ENCODE data around the gene SSTR4.

- RRBS, result no CpG with 5 or more reads among the region's 5 CpGs
Measured at GRCh38 chr20:22763560-22764050, 179.2 kb upstream of the FOXA2 start.

DNA sequence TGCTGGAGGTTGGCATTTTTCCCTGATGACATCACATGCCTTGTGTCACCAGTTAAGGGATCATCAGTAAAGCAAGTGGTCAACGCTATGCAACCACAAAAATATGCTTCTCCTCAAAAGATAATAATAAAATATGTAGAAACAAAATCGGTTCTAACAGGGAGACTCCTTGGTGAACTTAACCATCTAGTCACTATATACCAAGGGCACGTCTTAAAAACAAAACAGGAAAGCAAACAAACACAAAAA, 211.7 kb upstream of the FOXA2 start:
- RRBS, result no CpG with 5 or more reads among the region's 3 CpGs

DNA sequence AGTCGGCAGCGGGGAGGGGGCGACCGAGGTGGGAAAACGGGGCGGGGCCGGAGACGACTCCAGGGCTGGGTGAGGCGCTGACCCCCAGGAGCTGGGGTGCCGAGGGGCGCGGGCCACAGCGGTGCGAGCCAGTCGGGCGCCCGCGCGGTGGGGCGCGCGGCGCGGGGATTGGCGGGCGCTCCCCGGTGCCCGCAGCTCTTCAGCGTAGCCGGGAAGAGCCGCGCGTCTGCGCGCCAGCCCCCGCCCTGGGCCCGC, at the start of gene SSTR4:
Gene SSTR4, plus strand, starts transcription at position 151 of the 255 bp plus-strand sequence.
- RRBS, result 59% methylated on average over 13 of the region's 37 CpGs

DNA sequence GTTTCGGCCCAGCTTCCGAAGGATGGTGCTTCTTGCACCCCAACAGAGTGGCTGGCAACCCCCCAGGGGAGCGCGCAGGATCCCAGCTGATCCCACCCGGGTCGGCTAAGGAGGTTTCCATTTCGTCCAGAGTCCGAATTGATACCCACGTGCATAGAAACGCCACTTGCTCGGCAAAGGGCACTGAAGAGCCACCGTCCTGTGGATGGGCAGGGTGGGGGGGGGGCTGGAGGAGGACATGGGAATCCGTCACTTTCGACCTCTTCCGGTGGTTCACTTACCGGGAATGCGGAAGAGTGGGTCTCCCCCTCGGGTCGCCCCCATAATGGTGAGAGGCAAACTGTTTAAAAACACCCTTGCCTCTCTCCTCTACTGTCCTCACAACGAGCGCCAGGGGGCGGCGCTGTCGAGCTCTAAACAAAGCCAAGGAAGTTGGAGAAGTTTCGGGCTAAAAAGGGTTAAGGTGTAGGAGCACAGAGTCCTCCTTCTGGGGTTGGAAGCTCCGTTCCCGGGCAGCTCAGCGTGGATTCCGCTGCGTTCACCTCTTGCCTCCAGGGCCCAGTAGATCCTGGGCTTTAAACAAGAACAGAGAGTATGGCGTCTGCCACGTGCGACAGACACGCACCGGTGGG, 1.2 kb upstream of the THBD start:
- RRBS, result 50% methylated on average over 9 of the region's 35 CpGs

- RRBS, result no CpG with 5 or more reads among the region's 8 CpGs
Measured at GRCh38 chr20:23082659-23083331, 3.3 kb downstream of the CD93 start.

DNA sequence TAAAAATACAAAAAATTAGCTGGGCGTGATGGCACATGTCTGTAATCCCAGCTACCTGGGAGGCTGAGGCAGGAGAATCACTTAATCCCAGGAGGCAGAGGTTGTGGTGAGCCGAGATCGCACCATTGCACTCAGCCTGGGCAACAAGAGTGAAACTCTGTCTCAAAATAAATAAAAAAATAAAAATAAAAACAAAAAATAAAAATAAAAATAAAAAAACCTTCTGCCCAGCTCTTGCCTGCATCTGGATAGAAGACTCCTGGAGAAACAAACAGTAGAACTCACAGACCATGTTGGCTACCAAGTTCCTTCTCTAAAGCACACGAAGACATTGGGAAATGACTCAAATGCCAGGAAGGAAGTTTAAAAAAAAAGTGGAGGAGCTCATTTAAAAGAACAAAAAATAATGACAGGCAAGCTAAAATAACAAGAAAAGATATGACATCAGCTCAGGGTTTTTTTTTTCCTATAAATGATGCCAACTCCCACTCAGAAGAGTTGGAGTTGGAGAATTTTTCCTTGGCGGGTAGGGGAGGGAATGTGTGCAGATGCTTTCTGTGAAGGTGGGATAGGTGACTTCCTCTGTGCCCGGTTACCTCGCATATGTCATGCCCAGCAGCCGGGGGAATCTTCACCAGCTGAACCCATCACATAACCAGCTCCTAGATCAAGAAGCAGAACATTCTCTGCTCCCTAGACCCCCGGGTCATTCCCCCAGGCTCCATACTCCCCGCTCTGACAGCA, 17.2 kb upstream of the CD93 start:
- RRBS, result 56% methylated on average over 2 of the region's 10 CpGs

GRCh38 chr20:23116712-23117466, 30.8 kb upstream of the CD93 start:
- RRBS, result no CpG with 5 or more reads among the region's 11 CpGs

DNA sequence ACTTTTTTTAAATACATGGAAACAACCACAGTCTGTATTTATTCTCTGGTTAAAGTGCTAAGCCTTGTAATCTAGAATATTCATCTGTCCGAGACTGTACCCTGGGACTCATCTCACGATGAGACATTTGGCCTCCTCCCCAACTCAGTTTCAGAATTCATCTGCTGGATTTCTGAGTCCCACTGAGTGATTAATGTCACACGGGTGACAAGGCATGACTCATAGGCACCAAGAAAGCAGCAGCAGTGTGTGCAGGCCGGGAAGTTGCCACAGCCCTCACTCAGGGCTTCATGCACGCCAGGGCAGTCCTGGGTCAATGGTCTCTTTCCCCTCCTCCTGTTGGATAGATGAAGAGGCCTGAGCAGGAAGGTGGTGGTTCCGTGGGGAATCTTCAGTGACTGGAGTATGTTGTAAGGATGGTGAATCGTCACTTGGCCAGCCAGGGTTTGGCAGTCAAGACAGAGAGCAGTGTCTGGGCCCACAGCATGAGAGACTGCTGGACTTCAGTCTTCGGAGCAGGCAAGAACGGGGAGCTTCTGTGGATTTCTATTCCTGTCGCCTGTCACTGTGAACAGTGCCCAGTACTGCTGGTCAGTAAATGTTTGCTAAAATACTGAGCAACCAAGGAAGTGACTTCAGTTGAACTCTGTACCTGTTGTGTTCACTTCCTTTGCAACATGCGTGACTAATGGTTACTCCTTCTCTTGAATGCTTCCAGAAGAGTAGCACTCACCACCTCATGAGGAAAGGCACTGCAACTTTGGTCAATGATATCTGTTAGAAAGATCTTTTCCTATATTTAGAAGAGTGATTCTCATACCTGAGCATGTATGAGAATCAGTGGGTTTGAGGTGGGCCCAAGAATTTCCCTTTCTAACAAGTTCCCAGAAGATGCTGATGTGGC, 62.0 kb upstream of the CD93 start:
- RRBS, result no CpG with 5 or more reads among the region's 11 CpGs

DNA sequence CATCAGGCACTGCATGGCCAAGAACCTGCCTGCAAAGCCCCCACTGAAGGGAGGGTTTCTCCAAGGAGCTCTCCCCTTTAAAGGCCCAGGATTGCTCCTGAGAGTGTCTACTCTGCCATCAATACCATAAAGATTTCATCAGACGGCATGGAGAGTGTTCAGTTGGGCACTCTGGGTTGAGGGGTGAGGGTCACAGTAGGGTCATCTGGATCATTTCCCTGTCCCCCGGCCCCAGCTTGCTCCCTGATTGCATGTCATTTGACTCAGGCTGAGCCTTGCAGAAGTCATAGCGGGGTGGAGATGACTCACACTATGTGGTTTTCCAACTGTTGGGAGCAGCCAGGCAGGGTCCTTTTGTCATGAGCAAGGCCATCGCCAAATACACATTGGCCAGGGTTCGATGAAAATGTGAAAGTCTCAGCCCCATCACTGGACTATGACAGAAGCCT, 69.9 kb upstream of the CD93 start:
- RRBS, result no CpG with 5 or more reads among the region's 5 CpGs

GRCh38 chr20:23369751-23370248, 7.8 kb downstream of the GZF1 start:
- RRBS, result no CpG with 5 or more reads among the region's 12 CpGs

DNA sequence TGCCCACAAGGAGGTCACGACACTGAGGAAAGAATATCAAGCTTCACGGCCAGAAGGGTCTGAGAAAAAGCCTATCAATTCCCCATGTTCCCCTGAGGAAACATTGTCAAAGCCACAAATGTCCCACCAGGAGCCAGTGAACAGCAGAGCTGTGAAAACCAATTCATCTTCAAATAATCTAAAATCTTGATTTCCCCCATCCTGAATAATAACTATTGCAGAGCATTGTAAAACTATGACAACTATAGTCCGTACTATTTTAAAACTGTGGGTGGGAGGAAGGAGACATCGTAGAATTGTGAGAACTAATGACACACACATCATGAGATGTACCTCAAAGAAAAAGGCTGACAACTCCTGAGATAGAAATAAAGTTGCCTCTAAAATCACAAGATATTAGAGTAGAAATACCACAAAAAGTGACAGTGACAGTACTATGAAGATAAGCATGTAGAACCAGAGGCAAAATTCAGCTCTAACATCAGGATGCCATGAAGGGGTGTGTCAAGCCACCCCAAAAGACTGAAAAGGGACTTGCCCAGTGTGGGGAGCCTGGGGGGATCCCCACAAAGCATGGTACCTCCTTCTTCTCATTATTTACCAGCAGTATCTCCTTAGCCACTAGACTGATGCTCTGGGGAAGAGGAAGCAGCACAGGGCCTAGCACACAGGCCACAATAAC, 13.5 kb downstream of the NAPB start:
- RRBS, result no CpG with 5 or more reads among the region's 4 CpGs

- RRBS, result no CpG with 5 or more reads among the region's 10 CpGs
Measured at GRCh38 chr20:23634947-23635611, 2.7 kb downstream of the CST3 start.

DNA sequence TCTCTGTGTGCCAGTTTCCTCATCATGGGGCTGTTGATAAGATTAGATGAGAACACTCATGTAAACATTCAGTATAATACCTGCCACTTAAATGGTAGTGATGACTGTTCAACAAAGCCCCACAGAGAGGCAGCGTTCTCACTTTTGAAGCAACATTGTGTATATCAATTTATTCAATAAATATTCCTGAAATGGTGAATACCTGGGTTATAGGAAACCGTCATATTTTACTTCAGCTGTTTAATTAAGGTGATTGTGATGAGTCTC, 114.6 kb upstream of the CST7 start:
- RRBS, result no CpG with 5 or more reads among the region's 2 CpGs

- RRBS, result no CpG with 5 or more reads among the region's 18 CpGs
Measured at GRCh38 chr20:24980380-24980673, 12.2 kb downstream of the APMAP start.

DNA sequence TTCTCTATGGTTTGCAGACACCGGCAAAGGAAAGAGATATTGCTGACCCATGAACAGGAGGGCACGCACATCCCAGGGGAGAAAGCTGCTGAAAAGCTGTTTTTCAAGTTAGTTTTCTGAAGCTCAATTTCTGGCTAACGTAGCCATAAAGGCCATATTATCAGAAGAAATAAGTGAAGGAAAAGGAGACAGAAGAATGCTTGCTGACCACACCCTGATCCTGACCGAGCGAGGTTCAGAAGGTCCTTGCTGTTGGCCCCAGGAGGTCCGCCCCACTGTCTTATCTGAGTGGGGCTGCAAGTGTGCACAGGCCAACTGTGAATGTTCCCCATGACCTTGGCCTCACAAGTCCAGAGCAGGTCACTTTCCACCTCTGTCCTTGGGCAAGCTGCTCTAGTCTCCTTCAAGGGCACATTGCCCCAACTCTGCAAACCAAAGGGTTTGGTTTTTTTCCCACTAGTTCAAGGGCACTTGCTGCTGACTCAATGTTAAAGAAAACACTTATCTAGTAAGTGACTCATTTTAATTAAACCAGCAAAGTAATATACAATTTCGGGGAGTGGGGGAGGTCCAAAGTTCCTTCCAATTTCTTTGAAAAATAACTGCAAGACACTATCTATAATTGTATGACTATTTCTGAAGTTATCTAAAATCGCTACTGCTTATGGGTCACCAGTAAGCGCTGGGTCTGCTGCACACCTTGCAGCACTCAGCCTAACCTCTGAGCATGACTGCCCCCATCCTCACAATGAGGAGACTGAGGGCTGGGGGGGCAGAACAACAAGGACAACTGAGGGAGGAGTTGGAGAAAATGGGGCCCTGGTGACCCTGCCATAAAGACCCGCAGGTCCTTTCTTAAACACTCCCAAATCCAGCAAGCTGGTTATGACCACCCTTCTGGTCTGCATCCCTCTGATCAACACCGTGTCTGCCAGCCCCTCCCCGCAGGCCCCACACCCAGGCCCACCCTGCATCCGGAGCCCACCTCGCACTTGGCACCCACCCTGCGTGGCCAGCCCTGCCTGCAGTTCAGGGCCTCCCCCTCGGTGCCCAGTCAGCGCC, 1.7 kb downstream of the ACSS1 start:
- RRBS, result no CpG with 5 or more reads among the region's 17 CpGs

GRCh38 chr20:25339611-25340144, 51.0 kb downstream of the ABHD12 start:
- RRBS, result no CpG with 5 or more reads among the region's 13 CpGs

GRCh38 chr20:25584460-25584718, 942 bp downstream of the NINL start:
- RRBS, result no CpG with 5 or more reads among the region's 3 CpGs

DNA sequence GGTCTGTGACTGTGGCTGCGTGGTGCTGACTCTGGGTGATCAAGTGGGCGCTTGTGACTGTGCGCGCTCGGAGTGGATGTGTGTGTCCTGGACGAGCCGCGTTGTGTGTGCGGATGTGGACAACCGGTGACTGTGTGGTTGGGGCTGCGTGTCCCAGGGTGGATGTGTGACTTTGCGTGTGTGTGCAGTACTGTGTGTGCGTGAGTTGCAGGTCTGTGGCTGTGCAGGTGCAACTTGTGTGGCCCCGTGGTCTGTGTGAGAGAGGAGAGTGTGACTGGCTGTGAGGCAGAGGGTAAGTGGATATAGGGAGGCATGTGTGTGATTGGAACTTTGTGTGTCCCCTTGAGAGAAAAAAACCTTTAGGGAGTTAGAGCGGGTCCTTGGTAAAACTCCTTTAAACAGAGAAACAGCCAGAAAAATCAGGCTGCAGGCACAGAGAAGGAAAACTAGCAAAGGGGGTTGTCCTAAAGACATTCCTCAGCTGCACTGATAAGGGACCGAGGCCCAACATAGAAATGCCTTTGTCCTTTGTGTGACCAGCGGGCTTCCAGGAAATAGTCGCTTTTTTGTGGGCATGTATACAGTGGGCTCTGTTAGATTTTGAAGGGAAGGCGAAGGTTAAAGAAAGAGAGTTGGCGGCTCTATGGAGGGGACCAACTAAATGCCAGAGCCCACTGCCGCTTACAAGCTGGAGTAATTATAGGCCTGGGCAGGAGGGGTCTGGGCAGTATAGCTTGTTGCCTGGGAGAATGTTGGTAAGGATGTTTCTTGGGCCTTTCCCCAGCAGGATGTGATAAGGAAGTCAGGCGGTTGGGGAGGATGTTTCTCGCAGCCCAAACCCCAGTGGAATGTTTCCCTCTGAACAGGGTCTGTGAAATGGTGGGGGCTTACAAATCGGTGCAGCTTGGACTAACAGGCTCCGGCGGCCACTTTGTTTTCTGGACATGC, 313.6 kb upstream of the ZNF337 start:
- RRBS, result no CpG with 5 or more reads among the region's 26 CpGs

GRCh38 chr20:29489132-29489459, 1768.4 kb upstream of the DEFB115 start:
- RRBS, result no CpG with 5 or more reads among the region's 1 CpG

GRCh38 chr20:30284021-30284485, 973.4 kb upstream of the DEFB115 start:
- RRBS, result 96% methylated on average over 4 of the region's 40 CpGs

Data from HTR-8/SVneo (cell line).